Measurements from ENCODE around the genes MYL6B, GPR182 and NEMP1.

DNA sequence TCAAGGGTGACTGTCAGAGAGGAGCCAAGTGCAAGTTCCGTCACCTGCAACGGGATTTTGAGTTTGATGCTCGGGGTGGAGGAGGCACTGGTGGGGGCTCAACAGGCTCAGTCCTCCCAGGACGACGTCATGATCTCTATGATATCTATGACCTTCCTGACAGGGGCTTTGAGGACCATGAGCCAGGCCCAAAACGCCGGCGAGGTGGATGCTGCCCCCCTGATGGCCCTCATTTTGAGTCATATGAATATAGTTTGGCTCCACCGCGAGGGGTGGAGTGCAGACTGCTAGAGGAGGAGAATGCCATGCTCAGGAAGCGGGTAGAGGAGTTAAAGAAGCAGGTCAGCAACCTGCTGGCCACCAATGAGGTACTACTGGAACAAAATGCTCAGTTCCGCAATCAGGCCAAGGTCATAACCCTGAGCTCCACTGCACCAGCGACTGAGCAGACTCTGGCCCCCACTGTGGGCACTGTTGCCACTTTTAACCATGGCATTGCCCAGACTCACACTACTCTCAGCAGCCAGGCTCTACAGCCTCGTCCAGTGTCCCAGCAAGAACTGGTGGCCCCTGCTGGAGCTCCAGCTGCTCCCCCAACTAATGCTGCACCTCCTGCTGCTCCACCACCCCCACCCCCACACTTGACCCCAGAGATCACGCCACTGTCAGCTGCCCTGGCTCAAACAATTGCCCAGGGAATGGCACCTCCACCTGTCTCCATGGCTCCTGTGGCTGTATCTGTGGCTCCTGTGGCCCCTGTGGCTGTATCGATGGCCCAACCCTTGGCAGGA, 3.1 kb downstream of the ZC3H10 start:
- PRO-cap = no peak

DNA sequence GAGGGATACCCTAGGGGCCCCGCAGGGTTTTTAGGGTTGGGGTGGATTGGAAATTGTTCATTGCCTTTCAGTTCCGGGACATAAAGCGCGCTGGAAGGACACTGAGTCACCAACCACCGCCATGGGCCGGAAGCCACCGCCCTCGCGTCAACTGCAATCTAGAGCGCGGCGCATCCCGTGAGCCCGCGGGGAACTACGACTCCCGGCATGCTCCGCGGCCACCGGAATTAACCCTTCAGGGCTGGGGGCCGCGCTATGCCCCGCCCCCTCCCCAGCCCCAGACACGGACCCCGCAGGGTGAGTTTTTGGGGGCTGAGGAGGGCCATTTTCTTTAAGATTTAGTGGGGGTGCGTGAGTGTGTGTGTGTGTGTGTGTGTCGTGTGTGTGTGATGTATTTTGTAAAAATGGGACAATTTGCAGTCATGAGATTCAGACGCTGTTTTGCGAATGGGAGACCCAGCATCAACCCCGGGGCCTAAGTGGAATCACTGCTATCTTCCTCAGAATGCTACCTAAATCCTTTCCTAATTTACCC, at the start of gene MYL6B:
TSS of gene MYL6B (plus strand) at position 253 of the 535 bp plus-strand sequence.
- PRO-cap = bidirectional peak, plus-strand start at position 256 of the sequence, minus-strand start at position 146 of the sequence

DNA sequence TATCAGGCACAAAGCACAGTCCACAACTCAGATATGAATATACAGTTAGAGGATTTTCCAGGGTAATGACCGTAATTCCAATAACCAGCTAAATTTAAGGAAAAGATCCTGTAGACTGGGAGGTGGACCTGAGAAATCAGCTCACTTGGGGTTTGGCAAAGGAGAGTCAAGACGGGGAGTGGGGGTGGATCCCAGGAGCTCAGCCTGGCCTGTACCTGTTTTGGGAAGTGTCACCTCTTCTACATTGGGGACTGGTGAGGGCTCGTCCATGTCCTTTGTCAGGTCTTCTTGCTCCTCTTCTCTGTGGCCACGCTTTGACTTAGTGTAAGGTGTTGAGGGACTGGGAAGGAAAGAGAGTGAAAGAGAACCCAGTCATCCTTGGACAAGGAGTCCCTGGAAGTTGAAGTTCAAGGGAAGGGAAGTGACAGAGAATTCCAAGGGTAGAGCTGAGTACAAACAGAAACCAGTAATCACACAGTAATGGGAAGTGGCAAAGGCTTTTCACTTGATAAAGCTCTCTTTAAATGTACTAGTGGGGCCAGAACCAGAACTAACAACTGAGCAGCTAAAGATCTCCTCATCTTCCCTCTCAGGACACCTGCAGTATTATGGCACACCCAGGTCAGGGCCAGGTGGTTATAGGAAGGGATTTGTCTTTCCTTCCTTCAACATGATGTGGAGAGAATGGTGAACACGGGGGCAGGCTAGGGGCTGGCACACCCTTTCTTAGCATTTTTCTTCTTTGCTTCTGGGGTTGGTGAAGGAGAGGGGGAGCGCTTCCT, 8.3 kb downstream of the SMARCC2 start:
- PRO-cap = no peak

DNA sequence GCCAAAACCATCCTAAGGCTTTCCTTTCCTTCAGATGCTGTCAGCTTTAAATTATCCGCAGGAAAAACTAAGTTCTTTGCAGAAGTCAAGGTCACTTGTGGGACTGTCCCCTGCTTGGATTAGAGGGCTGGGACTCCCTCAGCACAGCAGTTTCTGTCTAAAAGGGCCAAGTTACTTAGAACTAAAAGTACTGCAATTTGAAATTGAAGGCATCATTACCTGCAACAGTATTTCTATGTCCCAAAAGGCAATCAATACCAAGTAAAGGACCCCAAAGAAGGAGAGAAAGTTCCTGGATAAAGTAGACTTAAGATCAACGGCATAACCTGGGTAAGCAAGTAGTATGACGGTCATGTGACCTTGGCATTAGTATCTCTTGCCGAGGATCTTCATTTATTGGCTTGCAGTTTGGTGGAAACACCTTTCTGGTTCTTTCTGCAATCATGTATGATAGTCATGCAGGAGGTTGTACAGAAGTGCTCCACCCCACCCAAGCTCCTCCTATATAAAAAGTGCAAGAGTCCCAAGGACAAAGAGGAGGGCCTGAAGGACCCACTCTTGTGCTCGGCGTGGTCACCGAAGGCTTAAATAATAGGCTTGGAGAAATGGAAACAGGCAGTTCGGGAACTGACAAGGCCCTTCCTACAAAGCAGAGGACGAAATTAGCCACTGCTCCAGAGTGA, 919 bp downstream of the CS start:
- PRO-cap = unidirectional peak, plus-strand start at position 532 of the sequence

DNA sequence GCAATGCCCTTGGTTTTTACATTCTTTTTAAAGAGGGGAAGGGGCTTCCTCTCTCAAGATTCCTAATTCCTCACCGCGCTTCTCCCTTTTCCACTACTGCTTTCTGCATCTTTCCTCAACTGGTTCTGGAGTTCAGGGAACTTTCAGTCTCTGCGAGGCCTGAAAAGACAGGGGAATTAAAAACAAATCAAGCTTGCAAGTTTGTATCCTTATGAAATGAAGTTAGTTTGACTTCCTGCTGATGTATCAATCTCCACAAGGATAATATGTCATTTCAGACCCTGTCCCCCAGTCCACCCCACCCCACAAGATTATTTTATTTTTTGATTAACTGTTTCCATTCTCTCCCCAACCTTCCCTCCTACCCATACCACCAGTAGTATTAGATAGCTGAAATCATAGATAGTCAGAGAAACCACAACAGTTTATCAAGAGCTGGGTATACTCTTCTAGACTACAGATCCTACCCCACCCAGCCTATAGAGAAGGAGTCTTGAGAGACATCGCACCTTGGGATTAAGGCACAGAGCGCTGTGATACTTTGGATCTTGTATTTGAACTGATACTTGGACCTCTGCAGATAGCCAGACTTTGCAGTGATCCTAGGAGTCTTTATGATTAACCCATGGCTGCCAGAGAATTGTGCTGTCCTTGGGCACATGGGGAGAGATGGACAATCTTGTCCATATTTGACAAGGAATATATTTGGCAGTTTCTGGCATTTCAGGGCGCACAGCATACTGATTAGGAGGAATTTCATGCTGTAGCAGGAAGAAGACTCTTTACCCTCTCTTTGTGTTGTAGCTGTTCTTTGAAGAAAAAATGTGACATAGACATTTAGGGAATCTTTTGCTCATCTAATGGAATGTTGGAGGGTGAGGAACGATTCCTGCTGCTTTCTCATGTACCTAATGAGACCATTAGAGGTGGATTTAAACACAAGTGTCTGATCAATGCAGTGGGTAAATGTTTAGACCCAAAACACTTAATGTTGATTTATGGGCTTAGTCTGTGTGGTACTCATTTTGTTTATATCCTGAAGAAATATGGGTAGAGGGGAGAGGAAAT, 856 bp downstream of the RBMS2 start:
- PRO-cap = bidirectional peak, plus-strand start at position 118 of the sequence, minus-strand start at position 127 of the sequence

DNA sequence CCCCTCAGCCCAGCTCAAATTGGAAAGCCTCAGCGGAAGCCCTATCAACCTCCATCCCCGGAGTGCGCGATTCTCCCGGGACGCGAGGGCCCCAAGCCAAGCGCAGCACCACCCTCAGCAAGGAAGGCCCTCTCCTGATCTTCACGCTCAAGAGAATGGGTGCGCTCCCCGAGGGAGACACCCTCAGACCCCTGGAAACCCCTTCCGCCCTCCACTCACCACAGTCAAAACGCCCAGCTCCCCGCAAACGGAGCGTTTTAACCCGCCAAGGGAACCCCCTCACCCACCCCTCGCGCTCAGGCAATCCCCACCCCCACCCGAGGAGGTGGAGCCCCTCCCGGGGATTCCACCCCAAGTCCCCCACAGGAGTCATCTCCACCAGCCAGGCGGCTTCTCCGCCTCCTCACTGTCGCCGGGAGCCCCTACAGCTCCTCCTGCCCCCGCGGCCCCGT, 645 bp downstream of the BAZ2A start:
- PRO-cap = no peak

DNA sequence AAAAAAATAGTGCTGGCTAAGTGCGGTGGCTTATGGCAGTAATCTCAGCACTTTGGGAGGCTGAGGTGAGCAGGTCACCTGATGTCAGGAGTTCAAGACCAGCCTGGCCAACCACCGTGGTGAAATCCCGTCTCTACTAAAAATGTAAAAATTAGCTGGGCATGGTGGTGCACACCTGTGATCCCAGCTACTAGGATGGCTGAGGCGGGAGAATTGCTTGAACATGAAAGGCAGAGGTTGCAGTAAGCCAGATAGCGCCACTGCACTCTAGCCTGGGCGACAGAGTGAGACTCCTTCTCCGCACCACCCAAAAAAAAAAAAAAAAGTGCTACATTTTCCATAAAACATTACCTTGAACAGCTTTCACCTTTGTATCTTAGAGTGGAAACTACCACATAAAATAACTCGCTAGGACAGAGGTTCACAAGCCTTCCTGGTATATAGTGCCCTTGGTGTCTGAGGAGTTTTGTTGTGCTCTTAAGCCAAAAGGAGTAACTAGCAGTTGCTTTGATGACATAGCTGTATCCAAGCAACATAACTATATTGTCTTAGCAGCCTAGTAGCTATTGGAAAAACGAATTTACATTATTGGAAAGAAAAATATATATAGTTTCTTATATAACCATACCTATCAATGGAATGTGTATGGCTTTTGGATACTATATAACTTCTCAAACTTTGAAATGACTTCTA, 11.0 kb downstream of the PTGES3 start:
- PRO-cap = no peak

- PRO-cap = no peak
Measured at GRCh38 chr12:56680228-56681328, 7.5 kb downstream of the PTGES3 start.

DNA sequence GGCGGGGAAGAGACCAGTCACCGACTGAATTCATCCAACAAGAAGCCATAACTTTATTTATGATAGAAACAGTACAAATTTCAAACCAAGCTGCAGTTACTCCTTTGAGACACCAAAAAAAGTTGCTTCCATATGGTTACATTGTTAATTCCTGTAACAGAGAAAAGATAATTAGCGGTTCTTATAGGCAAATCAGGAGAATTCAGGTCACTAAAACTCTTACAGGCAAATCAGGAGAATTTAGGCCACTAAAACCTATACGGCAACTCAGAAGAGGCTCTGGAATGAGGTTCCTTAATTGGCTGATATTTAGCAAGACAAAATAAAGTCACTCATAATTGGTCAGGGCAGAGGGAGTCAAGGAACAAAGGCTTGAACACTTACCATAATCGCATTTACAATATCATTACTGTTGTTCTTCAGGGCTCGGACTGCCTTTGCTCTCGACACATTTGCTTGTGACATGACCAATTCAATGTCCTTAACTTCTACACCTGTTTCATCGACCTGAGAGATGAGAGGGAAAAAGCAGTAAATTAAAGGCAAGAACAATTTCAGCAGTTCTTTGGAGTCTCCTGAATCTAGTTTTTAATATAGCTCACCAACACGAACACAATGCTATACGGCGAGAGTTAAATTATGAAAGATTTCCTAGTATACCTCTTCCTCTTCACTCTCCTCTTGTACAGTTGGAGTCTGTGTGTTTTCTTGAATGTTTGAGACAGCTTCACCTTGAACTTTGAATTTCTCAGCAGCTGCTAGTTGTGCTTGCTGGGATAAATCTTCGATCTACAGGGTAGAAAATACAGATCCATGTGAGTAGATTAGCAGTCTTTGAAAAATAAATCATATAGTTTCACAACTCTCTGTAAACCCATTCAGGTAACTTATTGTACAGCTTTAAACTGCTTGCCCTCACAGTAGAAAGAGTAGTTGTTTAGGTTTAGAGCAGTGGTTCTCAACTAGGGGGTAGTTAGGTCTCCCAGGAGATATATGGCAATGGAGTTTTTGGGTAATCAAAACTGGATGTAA, 12.4 kb downstream of the NACA start:
- PRO-cap = no peak

DNA sequence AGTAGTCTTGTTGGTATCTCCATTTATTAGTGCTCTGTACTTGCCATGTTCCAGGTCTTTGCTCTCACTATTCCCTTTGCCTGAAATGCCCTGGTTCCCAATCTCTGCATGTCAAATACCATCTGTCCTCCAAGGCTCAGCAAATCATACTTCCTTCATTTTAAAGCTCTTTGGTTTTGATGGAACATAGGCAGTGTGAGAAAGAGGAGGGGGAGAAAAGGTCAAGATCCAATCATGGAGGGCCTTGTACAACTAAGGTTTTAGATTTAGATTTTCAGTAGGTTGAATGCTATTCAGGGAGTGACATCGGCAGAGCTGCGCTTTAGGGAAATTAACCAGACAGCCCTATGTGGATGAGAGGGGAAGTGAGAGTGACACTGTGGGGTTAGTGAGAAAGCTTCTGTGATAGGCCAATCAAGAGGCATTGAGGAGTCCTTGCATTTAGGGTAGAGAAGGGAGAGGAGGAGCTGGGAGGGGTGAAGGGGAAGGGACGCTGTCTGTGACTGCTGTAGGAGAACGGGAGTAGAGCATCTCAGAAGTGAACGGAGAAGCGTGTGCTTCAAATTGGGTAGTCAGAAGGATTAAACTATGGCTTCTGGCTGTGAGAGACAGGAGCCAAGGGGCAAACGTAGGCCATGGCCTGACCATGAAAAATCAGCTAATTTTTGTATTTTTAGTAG, 3.4 kb downstream of the HSD17B6 start:
- PRO-cap = no peak

DNA sequence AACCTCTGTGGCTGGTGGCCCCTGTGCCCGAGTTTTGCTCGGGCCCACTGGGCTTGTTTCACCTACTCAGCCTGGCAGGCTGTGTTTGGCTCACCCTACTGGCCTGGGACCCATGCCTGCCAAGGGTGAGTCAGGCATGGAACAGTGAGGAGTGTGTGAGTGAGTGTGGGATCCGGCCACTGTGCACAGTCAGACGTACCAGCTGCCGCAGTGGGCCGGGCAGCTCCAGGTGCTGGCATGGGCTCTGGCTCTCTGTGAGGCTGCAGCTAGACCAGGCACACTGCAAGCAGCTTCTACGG, 40.6 kb downstream of the HSD17B6 start:
- PRO-cap = no peak

DNA sequence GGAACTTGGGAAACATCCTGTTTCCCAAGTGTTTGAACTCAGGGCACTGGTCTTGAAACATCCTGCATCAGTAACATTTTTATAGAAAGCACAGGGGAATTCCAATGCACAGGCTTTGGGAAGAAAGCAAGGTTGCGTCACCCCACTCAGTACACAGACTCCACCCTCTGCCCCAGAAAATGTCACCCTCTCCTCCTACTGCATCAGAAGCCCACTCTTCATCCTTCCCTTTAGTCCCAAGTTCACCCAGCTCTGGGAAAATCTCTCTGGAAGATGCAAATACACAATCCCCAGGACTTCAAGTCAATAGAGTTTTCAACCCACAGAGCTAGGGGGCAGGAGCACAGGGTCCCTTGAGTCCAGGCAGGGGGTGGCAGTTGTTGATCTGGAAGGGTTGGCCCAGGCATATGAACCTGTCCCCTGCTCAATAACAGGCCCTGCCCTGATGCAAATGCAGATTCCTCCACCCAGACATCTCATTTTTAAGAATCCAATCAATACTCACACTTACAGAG, 1.7 kb downstream of the RDH16 start:
- PRO-cap = no peak

DNA sequence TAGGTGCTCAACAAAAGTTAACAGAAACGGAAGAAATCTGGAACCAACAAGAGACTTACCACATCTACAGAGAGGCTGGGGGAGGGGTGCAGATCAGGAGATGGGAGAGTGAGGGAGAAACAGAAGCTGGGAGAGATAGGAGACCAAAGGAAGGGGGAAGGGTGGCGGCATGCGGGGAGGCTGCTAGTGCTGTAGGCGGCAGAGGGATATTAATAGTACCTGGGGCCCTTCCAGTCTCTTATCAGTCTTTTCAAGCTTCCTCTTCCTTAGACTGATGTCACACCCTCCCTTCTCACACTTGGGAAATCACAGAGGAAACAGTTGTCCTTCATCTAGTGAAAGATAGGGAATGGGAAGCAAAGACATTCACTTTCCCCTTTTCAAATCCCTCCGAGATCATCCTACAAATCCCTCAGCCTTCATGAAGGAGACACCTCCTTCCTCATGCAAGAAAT, 6.0 kb upstream of the GPR182 start:
- PRO-cap = no peak

GRCh38 chr12:56994079-56994797, at the start of gene GPR182:
GPR182 (plus strand) TSS chr12:56994492.
- PRO-cap = no peak

- PRO-cap = no peak
Measured at GRCh38 chr12:57050840-57051628, 1.1 kb upstream of the MYO1A start.

DNA sequence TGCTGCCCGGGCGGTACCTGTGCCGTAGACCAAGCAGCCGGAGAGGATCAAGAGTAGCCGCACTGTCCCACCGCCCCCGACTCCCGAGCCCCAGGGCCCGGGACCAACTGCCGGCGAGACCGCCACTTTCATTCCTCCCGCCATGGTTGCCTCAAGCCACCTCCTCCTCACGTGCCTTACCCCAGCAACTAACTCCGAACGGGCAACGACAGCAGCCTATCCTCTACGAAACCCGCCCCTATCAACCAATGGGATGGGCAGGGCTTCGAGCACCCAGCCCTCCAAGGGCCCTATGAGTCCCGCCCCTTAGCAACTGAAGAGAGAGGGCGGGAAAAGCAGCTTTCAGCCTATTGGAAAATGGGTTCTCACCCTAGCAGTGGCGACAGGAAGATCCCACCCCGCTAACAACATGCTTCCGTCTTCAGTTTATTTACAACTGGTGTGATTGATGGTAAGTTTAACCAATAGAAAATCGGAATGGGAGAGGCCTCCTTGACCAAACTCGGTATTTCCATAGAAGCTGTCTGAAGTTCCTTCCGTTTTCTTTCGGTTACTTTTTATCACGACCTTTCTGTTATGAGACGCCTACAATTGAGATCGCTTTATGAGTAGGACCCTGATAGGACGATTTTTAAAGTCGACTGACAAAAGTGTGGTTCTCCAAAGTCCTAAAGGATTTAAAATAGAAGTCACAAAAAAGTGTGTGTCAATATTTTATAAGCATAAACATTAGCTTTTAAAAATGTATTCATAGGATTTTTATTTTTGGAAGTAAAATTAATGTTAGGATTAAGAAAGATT, at the start of gene NEMP1:
TSS of gene NEMP1 (minus strand) at position 190 of the 801 bp plus-strand sequence.
- PRO-cap = unidirectional peak, minus-strand start at position 148 of the sequence; bidirectional peak, plus-strand start at position 516 of the sequence, minus-strand start at position 243 of the sequence

DNA sequence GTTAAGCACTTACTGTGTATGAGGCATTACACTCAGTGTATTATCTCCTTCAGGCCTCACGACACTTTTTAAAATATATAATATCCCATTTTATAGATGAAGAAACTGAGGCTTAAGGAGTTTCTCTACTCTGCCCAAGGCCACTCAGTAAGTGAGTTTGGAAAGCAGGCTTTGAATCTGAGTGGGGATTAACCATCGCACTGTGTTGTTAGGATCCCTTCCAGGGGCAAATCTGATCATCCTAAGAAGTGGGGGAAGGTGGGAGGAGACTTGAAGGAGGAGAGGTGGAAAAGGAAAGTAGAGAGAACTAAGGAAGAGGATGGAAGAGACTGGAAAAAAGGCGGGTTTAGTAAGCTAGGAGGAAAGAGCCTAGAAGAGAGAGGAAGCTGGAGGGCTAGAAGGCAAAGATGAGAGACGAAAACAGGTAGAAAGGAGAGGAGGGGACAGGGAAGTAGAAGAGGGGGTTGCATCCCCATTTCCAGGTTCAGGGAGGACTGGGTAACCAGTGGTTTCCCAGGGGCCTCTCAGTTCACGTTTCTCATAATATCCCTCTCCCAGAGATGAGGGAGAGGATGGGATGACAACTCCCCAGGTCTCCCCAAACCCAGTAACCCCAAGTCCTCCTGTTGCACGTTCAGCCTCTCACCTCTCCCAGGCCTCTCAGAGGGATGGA, 1.7 kb downstream of the STAT6 start:
- PRO-cap = no peak

DNA sequence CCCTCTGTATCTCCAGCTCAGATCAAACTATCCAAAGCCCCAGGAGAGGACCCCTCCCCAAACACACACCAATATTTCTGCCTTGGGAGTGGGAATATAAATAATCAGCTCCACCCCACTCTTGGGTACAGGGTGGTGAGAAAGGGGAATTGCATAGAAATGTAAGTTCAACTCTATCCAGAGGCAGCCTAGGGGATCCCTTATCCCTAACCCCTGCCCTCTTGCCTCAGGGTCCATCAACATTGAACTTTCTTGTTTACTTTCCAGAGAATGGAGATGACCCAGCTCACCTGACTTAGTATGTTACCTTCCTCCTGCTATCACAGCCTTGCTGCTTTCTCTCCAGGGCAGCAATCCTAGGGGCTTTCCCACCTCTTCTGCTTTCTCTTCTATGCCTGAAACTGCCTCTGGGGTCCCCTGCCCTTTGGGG, 2.6 kb downstream of the LRP1 start:
- PRO-cap = no peak

DNA sequence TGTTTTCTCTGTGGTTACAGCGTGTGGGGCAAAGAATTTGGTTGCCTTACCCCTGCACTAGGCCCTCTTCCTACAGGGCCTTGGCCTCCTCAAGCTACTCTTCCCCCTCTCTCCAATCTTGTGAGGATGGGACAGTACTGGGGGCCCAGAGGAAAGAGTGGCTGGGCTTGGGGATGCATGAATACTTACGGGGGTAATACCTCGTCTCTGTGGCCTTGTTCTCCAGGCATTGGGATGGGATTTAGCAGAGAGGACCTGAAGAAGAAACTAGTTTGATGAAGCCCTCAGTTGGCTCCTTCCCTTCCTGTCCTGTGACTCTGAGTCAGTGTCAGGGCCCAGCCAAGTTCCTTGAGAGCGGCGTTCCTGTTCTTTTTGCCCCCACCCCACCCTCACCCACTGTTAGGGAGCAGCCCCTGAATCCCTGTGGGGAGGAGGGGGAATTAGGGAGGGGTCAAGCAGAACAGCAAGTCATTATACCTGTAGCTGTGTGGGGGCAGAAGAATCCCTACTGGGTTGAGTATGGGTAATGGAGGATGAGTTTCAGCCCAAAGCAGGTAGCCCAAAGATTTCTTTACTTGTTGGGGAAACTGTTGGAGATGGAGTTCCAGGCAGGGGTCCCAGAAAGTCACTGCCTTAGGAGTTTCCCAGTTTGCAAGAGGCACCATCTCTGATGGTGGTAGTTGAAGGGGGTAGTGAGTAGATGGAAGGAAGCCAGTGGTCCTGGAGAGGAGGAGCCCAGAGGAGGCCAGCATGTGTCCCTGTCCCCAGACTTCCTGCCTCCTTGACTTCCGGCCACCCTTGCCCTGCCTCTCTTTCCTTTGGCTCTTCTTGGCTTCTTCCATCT, 24.5 kb downstream of the LRP1 start:
- PRO-cap = no peak

GRCh38 chr12:57156110-57156697, 27.9 kb downstream of the LRP1 start:
- PRO-cap = no peak